LHCN-M2 (cell line): ENCODE measurements around the genes ANGPTL1 and NPHS2.

DNA sequence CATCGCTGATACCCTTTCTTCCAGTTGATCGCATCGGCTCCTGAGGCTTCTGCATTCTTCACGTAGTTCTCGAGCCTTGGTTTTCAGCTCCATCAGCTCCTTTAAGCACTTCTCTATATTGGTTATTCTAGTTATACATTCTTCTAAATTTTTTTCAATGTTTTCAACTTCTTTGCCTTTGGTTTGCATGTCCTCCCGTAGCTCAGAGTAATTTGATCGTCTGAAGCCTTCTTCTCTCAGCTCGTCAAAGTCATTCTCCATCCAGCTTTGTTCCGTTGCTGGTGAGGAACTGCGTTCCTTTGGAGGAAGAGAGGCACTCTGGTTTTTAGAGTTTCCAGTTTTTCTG is 200.0 kb downstream of the COP1 start:
- RAMPAGE, long total RNA: no peak

- RAMPAGE, long total RNA: no peak
These were observed 132.3 kb downstream of the COP1 start for GRCh38 chr1:176074571-176075493.

GRCh38 chr1:176131911-176132765 is 74.9 kb downstream of the COP1 start:
- RAMPAGE, long total RNA: no peak

DNA sequence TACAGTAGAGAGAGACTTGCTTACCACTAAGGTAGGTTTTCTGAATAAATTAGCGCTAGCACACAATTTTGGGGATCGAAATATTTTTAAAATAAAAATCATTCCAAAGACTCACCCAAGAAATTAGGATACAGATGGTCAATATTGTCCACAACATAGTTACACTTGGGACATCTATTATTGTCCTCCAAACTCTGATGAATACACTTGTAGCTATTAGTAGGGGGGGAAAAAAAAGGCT is 31.4 kb downstream of the COP1 start:
- RAMPAGE, long total RNA: no peak

GRCh38 chr1:178320699-178321078 is 176.1 kb downstream of the CLEC20A start:
- RAMPAGE, long total RNA: no peak

- RAMPAGE, long total RNA: no peak
These were observed 8.5 kb downstream of the CLEC20A start for GRCh38 chr1:178488201-178488653.

- RAMPAGE, long total RNA: no peak
These were observed 24.0 kb downstream of the TEX35 start for GRCh38 chr1:178536657-178537635.

DNA sequence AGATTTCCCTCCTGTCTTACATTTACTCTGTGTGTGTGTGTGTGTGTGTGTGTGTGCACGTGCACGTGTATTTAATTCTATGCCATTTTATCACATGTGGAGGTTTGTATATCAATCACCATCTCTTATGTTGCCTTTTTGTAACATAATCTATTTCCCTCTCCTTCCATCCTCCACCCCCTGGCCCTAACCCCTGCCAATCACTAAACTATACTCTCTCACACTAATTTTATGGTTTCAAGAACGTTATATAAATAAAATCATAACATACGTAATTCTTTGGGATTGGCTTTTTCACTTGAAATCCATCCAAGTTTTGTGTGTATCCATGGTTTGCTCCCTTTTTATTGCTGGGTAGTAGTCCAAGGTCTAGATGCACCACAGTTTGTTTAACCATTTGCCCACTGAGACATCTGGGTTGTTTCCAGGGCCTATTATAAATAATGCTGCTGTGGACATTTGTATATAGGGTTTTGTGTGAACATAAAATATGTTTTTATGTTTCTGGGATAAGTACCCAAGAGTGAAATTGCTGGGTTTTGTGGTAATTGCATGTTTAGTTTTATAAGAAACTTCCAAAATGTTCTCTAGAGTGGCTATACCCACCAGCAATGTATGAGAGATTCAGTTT is 61.4 kb downstream of the TEX35 start:
- RAMPAGE, long total RNA: no peak

GRCh38 chr1:178599465-178599972 is 86.6 kb downstream of the TEX35 start:
- RAMPAGE, long total RNA: no peak

- RAMPAGE, long total RNA: no peak
These were observed at the start of gene ANGPTL1 for GRCh38 chr1:178870793-178871648. ANGPTL1 (minus strand) TSS chr1:178871077.

DNA sequence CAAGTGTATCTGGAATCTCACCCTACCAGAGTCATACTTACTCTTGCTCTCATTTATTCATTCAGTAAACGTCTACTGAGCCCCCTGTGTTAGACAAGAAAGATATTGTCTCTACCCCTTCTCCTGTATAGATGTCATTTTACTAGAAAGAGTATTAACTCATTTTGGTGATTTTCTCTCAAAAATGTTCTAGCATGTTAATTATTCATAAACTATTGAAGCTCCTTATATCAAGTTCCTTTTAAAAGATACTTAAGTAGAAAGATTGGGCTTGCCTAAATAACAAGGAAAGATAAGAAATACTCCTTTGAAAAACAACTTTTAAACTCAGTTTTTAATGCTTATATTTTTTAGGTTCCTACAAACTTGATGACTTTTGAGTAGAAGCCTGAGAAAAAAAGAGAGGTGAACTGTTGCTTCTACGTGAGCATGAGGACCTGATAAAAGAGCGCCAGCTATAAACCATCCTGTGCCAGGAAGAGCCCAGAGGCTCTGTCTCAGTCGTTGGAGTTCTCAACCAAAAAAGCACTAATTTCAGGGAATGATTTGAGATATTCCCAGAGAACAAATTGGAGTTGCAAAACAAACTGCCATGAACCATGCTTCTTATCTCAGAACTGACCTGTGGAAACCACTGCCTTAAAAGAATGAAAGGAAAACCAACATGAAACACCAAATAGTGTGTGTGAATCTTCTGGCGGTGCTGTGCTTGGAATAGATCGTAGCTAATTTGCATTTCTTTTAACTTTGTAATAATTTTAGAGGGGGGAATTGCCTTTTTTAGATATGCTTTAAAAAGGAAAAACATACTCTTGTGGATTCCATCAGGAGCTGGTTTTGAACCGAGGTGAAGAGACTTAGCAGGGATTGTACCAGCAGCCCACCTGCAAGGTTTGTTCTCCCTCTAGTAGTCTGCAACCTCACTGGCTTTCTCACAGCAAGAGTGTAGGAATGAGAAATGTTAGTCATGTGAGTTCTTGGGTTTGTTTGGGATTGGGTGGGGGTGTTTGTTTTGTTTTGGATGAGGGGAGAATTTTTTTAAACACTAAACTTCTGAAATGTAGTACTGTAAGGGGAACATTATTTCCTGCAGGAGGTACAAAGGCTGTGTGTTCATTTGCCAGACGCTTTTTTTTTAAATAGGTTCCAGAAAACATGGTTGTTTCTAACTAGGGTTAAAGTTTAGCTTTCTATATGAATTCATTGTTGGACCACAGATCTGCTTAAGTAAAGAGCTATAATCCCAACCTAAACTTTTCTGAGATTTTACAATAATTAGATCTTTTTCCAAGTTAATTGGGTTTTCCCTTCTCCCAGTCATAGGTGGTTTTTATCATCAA is 45.6 kb upstream of the ANGPTL1 start:
- RAMPAGE, long total RNA: no peak

GRCh38 chr1:178919137-178920155 is 48.6 kb upstream of the ANGPTL1 start:
- RAMPAGE, long total RNA: no peak

- RAMPAGE, long total RNA: no peak
These were observed 10.6 kb downstream of the FAM20B start for GRCh38 chr1:179036138-179036882.

DNA sequence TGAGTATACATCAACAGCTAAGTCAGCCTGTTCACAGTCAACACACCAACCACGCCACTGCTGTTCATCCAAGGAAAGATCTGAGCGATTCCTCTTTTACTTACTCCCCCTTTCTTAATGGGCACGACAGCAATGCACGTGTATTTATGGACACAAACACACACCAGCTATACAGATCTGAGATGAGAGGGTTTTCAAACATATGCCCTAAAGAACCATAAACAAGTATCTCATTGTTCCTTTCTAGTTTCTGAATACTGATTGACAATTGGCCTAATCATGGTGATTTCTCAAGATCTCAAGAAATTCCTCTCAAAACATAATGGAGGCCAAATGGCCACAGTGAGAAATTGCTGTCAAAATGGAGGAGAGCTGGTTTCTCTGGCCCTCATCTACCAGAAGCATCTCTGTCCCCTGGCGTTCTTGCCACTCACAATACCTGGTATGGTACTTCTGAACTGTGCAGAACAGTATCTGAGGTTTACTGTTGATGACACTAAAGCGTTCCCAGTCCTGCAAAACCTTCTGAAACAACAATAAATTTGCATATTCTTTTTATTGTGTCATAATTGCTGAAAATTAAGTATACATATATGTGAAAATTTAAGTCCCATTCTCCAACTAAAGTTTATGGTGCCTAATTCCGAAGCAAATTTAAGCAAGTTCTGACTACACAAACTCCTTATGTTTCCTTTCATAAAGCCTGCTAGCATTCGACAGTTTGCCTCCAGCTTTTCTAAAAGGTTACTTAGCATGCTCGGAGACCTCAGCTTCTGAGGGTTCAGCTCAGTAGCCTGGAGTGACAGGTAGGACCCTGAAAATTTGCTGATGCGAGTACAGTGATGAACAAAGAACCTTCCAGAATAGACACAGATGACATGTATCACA is 18.3 kb downstream of the TOR3A start:
- RAMPAGE, long total RNA: no peak

DNA sequence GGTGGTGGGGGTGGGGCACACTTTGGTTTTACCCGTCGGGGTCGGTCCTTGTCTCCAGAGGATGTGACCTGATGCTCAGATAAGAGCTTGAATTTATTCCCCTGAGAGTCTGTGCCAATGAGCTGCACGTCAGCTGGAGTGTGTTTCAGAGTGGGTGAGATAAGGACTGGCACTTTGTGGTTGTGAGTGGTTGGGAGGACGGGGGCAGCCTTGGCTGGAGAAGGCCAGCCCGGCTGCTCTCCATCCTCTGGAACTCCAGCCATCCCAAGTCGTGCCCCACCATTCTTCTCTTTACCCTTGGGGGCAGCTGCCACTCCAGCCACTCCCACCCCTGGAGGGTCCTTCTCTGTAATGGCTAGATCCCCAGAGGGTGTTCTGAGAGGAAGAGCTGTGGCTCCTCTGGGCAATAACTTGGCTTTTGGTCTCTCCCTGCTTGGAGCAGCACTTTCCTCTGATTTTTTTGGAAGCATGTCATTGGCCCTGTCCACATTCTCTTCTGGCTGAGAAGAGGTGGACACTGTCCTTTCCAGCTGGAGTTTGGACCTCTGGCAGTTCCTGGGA is 26.5 kb downstream of the TOR3A start:
- RAMPAGE, long total RNA: no peak

DNA sequence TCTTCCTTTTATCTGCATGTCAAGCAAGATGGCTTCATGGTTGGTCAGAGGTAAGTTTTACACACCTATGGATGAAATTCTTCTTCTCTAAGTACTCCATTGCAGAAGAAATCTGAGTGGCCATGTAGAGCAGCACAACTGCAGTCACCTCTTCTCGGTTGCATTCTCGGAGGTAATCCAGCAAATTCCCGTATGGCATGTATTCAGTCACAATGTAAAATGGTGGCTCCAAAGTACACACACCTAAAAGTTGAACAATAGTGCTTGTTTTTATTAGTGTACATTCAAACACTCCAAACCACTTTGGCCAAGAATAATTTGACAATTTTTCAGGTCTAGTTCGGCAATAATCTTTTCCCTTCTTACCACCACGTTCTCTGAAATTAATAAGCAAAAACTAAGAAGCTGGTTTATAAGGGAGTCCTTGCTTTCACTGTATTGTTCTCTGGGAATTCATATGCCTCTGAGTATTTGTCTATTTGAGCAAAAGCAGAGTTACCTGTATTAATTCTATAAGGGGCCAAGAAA is 36.7 kb downstream of the TOR3A start:
- RAMPAGE, long total RNA: no peak

GRCh38 chr1:179517313-179517683 is 58.5 kb downstream of the NPHS2 start:
- RAMPAGE, long total RNA: no peak

- RAMPAGE, long total RNA: no peak
These were observed at the start of gene NPHS2 for GRCh38 chr1:179575661-179576169. NPHS2 (minus strand) TSS chr1:179575948.

GRCh38 chr1:179883270-179883609 is 1.2 kb downstream of the TOR1AIP1 start:
- RAMPAGE, long total RNA: no peak

DNA sequence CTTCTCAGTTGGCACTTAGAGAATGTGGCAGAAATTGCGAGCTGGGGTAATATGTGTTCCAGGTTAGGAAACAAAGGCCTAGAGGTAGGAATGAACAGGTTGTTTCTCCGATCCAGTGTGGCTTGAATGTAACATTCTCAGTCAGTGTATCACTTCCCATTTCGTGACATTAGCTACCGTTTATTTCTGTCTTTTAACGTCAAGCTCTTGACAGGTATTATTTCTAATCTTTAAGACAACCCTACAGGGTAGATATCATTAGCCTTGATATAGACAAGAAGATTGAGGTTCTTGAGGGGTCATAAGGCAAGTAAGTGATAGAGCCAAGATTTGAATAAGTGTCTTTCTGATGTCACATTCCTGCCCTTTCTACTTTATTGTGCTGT is 2.8 kb upstream of the CEP350 start:
- RAMPAGE, long total RNA: no peak